ENCODE data around the genes CYP1A2, ULK3 and IMP3.

DNA sequence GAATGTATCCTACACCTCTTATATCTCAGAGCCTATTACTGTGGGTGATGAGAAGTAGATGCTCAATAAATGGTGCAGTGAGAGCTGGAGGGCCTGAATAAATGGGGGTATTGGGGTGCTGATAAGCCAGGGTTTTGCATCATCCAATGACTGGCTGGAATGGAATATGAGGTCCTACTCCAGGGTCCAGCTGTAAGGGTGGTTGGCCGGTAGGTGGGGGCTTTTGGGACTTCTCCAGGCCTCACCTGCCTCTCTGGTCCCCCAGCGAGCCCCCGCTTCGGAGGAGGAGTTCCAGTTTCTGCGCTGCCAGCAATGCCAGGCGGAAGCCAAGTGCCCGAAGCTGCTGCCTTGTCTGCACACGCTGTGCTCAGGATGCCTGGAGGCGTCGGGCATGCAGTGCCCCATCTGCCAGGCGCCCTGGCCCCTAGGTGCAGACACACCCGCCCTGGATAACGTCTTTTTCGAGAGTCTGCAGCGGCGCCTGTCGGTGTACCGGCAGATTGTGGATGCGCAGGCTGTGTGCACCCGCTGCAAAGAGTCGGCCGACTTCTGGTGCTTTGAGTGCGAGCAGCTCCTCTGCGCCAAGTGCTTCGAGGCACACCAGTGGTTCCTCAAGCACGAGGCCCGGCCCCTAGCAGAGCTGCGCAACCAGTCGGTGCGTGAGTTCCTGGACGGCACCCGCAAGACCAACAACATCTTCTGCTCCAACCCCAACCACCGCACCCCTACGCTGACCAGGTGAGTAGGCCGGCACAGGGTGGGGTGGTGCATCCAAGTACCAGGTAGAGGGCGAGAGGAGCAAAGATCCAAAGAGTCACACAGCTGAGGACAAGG is 3.4 kb downstream of the PML start:
- RAMPAGE, total RNA, result no peak

DNA sequence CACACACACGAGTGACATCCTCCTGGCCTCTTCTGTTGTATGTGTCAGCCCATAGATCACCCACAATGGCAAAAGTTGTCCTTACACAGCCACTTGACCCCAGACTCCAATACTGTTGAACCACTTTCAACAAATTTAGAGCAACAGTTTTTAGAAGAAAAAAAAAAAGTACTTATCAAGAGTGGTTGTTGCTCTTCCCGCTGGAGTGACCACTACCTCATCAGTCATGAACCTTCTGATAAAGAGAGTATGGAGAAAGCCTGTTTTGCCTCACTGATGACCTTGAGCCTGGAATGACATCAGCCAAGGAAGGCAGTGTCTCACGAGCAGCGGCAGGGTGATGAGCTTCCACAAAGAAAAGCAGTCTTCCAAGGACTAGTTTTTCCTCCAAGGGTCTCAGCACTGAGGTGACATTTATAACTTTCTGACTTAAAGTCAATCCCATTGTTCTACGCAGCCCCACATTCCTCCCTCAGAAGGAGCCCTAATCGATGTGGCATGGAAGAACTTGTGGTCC is 1.6 kb upstream of the CYP11A1 start:
- RAMPAGE, total RNA, result no peak

GRCh38 chr15:74623412-74623826 is 7.8 kb downstream of the CLK3 start:
- RAMPAGE, total RNA, result no peak

DNA sequence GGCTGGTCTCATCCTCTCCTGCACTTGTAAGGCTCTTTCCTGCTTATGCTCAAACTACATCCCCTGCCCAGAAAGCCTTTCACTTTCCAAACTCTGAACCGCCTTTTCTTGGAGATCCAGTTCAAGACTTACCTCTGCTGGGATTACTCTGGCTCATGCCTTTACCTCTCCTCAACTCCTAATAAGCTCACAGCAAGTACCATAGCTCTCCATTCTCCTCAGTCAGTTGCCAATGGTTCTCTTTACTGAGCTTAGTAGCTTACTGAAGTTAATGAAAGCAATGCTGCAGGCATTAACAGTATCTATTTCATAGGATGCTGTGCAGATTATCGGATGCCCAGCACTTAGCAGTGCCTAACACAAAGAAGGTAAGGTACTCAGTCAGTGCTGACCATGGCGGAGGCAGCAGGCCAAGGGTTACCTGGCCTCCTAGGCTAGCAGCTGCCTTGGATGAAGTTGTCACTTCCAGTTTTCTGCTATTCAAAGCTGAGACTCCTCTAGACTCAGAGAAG is 20.4 kb downstream of the CLK3 start:
- RAMPAGE, total RNA, result no peak

DNA sequence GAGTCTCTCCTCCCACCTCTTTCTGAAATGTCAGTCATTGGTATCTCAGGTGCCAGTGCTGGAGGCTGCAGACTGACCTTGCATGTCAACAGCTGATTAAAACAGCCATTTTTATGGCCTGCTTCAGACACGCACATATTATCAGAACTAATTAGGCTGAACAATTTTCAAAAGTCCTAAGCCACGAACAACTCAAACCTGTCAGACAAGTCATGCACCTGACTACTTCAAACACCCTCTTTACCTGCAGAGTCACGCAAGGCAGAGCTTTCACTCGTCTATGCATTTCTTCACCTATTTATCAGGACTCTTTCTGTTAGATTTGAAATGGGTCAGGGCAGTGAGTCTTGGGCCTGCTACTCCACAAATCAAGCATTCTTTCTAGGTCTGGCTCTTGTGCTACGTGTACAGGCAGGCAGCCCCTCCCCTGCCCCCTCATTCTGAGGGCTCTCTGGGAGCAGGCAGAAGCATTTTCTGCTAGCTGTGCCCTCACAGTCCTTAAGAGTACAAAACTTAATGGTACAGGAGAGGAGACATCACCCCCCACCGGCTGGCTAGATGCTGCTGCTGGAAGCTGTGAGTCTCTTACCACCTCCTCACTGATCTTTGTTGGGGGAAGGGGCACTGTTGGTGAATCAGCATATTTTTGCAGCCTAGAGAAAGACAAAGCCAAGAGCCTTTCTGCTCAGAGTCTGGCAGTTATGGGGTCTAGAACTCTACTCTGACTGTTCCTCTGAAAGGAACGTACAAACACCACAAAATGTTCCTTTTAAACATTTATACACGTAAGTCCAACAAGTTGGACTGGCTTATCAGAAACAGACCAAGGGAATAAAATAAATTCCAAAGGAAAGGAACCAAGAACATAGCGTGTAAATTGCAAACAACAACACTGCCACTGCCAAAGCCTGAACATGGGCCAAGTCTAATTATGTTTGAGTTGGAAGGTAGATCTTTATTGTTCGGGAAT is 27.0 kb downstream of the CLK3 start:
- RAMPAGE, total RNA, result no peak

GRCh38 chr15:74748795-74749277 is at the start of gene CYP1A2:
CYP1A2 (plus strand) TSS chr15:74748845.
- RAMPAGE, total RNA, result no peak

- RAMPAGE, total RNA, result no peak
These were observed 5.0 kb downstream of the CSK start for GRCh38 chr15:74786752-74787462.

DNA sequence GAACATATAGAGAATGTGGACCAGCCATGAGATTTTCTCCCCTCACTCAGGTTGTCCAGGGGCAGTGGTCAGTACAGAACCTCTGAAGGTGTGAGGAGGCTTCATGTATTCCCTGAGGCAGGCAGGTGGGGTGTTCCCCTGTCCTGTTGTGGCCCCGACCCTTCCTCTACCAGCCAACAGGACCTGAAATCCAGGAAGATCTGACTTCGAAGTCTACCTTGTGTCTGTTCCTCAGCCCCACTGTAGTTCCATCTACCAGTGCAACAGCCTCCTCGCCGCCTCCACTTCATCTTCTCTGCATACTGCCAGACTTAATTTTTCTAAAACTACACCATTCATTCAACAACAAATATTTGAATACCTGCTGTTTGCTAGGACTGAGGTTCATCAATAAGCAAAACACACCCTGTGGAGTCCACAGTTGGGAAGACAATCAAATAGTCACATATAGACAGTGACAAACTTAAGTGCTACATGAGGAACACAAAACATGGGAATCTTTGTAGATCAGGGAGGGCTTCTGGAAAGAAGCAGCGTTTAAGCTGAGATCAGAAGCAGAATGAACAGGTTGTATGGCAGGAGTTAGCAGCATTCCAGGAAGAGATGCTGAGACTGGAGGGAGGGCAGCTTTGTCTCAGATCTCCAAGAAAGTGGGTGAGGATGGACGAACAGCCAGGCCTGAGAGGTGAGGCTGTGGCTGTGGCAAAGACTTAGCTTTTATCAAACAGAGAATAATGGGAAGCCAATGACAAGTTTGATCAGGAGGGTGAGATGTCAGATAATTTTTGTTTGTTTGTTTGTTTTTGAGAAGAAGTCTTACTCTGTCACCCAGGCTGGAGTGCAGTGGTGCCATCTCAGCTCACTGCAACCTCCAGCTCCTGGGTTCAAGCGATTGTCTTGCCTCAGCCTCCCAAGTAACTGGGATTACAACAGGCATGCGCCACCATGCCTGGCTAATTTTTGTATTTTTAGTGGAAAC is 8.5 kb upstream of the LMAN1L start:
- RAMPAGE, total RNA, result no peak

- RAMPAGE, total RNA, result no peak
These were observed 3.4 kb downstream of the LMAN1L start for GRCh38 chr15:74815867-74816564.

DNA sequence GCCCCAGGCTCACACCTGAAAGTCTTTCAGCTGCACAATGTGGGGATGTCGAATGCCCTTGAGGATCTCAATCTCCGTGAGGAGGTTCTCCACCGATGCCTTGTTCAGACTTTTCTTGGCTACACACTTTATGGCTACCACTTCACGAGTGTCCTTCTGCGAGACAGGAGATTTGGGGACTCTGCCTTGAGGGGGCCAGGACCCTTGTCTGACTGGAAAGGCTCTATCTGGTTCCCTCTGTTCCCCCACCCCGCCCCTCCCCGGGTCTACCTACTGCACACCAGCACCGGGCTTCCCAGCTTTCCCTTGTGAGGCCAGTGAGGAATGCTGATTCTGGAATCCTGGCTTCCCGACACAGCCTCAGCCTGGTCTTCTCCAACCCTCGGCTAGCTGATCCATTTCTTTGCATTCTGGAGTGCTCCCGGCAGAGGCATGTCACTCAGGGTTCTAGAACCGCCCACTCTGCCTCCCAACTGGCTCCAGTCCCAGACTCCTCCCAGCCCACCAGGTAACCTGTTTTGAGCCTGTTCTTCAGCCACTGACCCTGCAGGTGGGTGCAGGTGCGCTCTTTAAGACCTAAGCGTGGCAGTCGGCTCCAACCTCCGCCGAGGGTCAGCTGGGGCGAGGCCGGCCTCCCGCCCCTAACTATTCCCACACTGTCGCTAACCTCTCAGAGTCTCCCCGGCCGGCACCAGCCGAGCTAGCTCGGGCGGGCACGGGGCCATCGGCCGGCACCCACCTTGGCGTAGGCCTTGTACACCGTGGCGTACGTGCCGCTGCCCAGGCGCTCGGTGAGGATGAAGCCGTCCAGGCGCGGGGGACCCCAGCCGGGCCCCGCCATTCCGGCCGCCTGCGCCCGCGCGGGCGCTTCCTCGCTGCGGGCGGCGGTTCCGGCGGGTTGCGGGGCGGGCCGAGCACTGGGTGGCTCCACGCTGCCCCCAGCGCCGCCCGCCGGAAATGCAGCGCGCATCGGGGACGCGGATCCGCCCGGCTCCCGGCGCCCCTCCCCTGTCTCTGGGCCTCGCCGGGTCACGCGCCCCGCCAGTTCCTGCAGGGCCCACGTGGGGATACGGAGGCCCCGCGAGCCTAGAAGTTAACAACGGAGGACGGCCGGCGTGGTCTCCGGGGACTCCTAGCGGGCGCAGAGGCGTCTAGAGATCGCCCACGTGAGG is at the start of gene ULK3:
Gene ULK3 (minus strand): TSS at position 892 of the 1,172 bp plus-strand sequence.
- RAMPAGE, total RNA, result no peak

GRCh38 chr15:75212659-75213563 is 11.2 kb downstream of the C15orf39 start:
- RAMPAGE, total RNA, result no peak

GRCh38 chr15:75353994-75354834 is 7.4 kb downstream of the NEIL1 start:
- RAMPAGE, total RNA, result no peak

DNA sequence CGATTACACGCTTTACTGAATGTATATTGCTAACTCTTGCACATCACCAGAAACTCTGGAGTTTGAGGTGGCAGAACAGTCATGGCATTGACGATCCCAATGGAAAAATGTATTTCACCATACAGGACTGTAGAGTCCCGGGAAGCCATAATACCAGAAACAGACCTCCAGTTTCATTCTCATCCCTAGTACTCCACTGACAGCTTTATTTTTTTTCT is 602 bp upstream of the MAN2C1 start:
- RAMPAGE, total RNA, result no peak

- RAMPAGE, total RNA, result no peak
These were observed 690 bp downstream of the SIN3A start for GRCh38 chr15:75450676-75451324.

DNA sequence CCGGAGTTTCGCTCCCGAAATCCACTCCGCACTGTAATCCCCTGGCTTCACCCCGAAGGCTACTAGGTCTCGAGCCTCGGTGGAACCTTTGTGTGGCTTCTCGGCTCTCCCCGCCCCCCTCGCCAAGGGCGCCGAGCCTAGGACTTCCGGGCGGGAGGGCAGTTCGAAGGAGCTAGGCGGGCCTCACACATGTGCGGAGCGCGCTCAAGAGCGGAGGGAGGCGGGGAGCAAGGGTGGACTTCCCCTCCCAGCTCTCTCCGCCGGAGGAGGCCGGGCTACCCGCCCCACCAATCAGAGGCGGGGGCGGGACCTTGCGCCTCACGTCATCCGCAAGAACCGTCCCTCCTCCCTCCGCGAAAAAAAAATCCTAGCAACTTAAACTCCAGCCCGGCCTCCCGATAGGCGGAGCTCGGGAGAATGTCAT is 2.3 kb upstream of the SIN3A start:
- RAMPAGE, total RNA, result no peak

GRCh38 chr15:75639432-75640330 is at the start of gene IMP3:
IMP3 (minus strand) TSS chr15:75640224.
- RAMPAGE, total RNA, result start-site peak on the minus strand at chr15:75640187-75640226, 407 and 333 reads in 2 replicates

GRCh38 chr15:75703905-75704141 is 8.8 kb downstream of the CSPG4 start:
- RAMPAGE, total RNA, result no peak

DNA sequence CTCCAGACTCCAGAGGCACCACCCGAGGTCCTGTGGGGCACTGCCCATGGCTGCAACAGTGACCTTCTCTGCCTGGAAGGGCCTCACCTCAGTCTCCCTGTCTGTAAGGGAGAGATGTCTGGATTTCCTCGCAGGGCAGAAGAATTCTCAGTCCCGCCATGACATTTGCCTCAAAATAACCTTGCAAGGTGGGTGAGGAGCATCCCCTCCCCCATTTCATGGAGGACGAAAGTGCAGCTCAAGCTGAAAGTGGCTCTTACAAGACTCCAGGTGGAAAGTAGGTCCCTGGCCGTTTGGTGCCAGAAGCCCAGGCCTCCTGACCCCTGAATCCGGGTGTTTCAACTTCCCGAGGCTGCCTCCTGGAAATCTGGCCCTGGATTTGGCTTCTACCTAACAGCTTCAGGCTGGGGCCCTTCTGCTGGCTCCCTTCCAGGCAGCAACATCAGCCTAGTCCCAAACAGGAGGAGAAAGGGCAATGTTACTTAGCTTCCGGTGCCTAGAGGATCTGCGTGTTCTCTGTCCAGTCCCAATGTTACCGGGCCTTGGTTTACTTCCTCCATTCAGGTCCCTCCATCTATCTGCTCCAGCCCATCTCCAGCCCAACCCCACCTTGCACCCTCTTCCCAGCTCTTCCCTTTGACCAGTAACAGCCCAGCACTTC is 776 bp upstream of the CSPG4 start:
- RAMPAGE, total RNA, result no peak

DNA sequence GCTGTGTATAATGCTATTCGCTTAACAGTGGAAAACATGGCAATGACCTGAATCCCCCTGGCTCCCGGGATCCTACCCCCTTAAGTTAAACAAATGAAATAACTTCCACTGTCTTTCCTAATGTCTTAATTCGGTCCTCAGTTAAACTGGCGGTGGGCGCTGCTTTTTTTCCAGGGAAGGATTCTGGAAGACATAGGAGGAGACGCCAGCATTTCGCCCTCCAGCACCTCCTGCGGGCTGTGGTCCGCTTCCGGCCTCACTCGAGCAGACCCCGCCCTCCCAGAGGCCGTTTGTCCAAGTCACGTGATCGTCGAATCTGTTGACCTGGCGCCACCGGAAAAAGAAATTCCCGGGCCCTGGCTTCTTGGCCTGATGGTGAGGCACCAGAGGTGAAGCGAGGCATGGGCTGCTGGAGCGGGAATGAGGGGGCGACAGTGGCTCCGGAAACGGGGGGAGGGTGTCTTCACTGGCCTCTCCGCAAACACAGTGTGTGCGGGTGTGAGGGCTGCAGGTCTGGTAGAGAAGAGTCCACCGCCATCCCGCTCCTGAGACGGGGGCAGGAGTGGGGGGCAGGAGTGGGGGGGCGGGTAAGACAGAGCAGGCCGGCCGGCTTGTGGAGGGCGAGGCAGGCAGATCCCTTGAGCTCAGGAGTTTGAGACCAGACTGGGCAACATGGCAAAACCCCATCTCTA is 34.5 kb downstream of the ODF3L1 start:
- RAMPAGE, total RNA, result no peak

GRCh38 chr15:75776011-75776428 is 52.2 kb downstream of the ODF3L1 start:
- RAMPAGE, total RNA, result no peak